ENCODE results near the genes TINAG, KIAA1586 and EYS.

DNA sequence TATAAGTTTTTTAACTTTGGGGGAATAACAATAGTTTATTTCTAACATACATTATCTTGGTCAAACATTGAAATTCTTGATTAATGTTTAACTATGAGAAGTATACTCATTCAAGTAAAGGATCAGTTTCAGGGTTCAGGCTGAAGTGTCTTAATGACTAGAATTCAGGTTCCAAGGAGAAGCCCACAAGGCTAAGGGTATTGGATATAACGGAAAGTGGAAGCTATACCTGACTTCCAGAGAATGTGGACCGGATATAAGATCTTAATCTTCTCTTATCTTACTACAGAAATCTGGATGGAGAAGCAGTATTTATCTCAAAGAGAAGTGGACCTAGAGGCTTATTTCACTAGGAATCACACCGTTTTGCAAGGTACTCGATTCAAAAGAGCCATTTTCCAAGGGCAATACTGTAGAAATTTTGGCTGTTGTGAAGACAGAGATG is at the start of gene TINAG:
TSS of gene TINAG (plus strand) at position 134 of the 445 bp plus-strand sequence.
- PRO-cap: no peak

GRCh38 chr6:56368487-56368929 is 121.1 kb upstream of the COL21A1 start:
- PRO-cap: no peak

DNA sequence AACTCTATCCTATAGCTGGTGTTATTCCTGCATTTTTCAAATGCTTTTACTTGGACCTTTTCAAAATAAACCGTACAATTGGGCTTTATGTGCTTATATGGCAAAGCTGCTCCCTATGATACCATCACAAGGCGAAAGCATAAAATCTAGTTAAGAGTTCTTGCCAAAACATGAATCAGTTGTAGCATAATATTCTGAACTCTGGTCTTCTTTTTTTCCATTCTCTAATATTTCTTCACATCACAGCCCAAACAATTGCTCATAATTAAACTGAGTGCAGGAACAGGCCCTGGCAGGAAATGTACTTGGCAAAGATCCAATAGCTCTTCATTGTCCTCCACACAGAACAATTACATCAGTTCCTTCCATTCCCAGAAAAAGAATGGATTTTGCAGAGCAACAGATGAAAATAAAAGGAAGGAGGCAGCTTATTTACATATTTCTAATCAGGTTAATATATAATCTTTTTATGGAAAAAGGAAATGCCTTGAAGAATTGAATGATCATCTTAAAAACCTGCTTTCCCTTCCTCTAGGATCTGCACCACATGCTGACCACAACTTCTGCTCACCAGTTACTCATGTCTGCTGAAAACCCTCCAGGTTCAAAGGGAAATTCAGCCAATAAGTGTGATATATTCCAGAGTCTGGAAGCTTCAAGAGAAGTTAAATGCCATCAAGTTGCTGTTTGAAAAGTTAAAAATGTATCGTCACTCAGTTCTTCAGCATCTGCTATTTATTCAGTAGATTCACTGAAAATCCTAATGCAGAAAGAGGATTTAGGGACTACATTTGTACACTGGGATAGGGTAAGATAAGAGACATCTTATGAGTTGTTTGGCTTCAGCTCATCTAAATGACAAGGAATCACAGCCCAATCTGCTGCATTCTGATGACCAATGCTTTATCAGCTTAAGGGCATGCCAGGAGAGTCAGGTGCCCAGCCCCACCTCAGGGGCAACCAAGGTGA is 123.4 kb upstream of the COL21A1 start:
- PRO-cap: no peak

- PRO-cap: no peak
Measured at GRCh38 chr6:56456339-56456704, 208.9 kb upstream of the COL21A1 start.

- PRO-cap: no peak
Measured at GRCh38 chr6:56557268-56557657, 309.9 kb upstream of the COL21A1 start.

GRCh38 chr6:56664004-56664451 is 290.6 kb downstream of the DST start:
- PRO-cap: no peak

GRCh38 chr6:56671600-56672646 is 282.7 kb downstream of the DST start:
- PRO-cap: no peak

DNA sequence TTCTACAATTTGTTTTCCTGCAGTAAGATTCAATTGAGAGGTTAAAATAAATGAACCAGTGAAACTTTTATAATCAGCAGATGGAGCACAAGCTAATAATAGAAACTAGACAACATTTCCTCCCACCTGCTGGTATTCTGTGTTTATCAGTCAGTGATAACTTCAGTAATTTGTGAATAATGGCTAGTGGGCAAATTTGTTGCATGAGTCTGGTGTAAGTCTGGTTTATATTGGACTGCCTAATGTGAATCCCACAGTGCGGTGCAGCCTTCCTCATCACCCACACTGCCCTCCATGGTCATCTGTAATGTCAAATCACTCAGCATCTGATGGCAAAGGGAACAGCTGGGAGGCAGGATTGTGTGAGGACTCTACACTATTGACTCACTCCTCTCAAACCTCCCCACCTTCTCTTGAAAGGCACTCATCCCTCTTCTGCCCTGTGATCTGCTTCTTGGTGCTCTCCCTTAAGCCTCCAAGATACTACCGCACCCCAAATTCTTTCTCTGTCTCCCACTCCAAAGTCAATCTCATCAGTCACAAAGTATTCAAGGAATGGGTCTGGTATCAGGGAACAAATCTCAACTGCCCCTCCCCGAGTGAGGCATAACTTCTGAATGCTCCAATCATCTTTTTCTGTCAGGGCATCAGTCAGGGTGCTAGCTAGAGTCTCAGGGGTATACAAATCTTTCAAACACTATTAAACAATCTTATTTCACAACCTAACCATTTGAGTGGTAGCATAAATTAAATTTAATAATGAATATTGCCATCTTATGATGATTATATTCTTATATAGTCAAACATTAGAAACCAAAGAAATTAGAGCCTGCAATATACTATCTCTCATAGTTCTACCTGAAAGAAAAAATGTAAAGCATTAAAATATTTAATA is 145.7 kb downstream of the DST start:
- PRO-cap: no peak

DNA sequence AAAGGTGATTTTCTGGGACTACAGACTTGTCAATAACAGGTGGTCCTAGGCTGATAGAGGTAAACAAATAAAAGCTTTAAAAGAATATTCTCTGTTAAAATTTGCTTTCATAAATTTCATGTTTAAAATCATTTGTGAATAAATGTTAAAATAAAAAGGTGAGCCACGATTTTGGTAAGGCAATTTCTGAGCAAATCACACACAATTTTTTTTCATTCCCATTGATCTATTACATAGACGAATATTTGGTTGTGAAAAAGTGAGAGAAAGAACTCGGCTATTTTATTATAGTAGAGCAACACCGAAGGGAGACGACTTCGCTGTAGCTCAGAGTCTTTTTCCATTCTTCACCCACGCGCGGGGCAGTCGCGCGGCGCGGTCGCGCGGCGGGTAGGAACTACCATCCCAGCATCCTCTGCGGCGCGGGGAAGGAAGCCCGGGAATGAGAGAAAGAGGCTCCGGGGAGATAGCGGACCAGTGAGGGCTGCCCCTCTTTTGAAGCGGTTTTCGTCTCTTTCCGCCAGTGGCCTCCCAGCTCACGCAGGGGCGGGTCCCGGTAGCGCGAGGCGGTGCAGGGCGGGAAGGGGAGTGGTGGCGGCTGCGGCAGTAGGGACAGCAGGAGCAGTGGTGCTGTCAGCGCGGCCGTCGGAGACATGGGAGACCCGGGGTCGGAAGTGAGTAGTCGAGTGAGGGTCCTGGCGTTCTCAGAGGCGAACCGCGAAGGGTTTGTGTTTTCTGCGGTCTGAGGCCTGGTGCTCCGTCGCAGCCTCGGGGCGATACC is at the start of gene KIAA1586:
TSS of gene KIAA1586 (plus strand) at position 591 of the 781 bp plus-strand sequence.
- PRO-cap: bidirectional peak, plus-strand start at position 601 of the sequence, minus-strand start at position 497 of the sequence

DNA sequence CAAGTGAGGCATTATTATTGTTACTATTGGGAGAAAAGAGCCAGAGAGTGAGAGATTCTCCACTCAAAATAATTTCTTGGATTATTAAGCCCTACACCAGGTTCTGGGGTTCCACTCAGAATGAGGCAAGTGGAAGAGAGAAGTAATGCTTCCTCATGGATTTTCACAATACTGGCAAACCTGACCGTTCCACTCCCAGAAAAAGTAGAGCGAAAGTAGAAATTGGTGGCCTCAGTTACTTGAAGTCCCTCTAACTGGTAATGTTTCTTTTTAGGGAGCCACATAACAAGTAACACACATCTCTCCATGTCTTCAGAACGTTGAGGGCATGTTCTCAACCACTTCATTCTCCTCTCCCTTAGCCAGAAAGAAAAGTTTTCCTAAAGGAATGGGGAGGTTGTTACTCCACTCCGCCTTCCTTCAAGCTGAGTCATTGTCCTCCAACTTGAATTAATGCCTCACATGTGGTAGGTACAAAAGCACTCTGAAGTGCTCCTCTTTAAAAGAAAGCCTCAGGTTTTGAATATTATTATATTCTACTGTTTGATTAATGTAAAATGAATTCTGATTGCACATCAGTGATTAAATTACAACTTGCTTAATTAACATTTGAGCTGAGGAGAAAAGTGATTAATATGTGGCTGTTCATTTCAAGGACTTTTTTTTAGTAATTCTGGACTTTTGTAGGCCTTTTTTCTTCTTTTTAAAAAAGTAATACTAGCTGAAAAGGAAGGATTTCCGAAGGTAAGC is 2.0 kb downstream of the BAG2 start:
- PRO-cap: unidirectional peak, minus-strand start at position 371 of the sequence

DNA sequence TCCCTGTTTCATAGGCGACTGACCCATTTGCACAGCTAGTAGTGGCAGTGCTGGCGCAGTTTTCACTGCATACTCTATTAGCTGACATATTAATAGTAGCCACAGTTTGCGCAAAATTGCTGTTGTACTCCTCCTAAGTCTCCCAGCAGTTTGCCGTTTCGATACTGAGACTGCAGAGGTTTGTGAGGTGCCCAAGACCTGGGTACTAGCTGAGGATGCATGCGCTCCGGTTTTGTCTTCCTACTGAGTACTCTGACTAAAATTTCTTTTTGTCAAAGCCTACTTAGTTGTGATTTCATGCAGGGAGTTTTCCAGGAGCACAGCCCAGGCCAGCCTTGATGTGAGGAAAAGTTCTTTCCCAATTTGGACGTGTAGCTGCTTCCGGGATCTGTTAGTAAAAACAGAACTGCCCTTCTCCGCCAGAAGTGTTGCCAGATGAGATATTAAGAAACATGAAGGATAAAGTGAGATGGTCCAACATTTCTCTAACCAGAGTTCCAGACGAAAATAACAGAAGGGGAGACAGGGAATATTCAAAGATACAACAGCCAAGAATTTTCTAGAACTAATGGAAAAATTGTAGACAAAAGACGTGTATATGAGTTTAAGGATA is 5.7 kb downstream of the BAG2 start:
- PRO-cap: no peak

- PRO-cap: no peak
Measured at GRCh38 chr6:57242248-57242902, 20.3 kb upstream of the RAB23 start.

GRCh38 chr6:57800073-57800470 is 482.6 kb downstream of the PRIM2 start:
- PRO-cap: no peak

DNA sequence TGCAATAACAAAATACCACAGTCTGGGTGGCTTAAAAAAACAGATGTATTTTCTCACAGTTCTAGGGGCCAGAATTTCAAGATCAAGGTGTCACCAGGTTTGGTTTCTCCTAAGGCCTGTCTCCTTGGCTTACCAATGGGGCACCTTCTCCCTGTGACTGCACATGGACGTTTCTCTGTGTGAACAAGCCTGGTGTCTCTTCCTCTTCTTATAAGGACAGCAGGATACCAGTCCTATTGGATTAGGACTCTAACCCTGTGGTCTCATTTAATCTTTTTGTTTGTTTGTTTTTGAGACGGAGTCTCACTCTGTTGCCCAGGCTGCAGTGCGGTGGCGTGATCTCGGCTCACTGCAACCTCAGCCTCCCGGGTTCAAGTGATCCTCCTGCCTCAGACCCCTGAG is 104.9 kb upstream of the PTP4A1 start:
- PRO-cap: no peak

GRCh38 chr6:63478274-63478473 is 94.1 kb upstream of the PTP4A1 start:
- PRO-cap: no peak

DNA sequence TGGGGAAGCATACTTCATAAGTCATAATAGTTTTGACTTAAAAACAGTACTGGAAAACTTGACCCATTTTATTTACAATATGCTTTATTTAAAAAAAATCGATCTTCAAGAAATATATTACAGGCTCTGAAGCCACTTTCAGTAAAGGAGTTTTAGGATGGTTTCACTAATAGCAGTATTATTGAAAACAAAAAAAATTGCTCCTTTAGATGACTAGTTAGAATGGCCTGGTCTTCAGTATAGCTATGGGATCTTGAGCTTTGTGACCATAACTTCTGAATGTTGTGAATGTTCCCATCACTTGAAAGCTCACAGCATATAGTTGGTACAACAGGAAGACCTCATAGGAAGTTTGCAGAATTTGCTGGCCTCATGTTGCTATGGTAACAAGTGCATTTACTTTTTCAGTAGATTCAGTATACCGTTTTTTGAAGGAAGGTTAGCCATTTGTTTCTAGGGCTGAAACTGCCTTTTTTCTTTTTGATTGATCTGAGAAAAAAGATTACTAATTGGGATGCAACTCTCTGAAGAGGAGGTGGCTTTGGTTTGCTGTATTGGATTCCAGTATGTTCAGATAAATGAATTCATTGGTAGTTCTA is 8.2 kb downstream of the PHF3 start:
- PRO-cap: no peak

DNA sequence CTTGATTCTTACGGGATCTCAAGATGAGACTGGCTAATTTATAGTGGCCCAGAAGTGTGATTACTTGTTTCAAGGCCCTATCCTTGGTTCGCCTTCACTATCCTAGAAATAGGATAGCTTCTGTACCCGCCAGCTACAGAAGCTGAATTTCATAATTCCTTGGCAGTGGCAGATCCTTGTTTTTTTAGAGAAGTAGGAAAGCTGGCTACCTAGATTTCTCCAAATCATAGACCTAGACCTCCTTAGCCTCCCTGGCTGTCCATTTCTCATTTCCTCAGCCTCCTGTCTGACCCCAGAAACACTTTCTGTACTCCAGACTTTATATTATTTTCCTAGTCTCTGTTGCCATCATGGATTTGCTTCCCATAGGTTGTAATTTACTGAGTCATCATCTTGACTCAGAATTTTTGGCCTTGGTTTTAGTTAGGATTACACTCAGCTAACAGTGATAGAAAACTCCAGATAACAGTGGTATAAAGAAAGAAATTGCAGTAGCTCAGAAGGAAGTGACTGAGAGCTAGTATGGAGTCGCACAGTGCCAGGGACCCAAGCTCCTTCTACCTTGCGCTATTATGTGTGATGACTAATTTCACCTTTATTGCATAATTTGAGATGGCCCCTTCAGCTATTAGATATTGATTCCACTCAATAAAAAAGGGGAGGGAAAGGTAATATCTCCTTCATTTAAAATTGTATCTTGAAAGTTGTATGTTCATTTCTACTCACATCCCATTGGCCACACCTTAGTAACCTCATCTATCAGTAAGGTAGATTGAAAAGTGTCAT is 27.8 kb downstream of the PHF3 start:
- PRO-cap: no peak

DNA sequence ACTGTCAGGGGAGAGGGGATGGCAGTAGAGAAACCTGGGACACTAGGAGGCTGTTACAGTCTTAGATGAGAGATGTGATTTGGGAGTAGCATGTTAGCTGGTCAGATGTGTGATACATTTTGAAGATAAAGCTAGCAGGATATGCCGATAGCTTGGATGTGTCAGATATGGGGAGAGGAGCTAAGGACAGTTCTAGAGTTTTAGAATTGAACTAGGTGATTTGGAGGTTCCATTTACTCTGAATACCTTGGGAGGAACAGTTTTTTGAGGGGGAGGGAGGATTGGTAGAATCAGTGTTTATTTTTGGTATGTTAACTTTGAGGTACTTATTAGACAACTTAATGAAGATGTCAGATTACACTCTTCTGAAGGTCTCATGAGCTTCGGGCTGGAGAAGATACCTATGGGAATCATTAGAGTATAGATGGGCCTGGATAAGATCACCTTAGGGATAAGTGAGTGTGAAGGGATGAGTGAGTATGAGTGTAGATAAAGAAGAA is 41.2 kb downstream of the PHF3 start:
- PRO-cap: no peak

DNA sequence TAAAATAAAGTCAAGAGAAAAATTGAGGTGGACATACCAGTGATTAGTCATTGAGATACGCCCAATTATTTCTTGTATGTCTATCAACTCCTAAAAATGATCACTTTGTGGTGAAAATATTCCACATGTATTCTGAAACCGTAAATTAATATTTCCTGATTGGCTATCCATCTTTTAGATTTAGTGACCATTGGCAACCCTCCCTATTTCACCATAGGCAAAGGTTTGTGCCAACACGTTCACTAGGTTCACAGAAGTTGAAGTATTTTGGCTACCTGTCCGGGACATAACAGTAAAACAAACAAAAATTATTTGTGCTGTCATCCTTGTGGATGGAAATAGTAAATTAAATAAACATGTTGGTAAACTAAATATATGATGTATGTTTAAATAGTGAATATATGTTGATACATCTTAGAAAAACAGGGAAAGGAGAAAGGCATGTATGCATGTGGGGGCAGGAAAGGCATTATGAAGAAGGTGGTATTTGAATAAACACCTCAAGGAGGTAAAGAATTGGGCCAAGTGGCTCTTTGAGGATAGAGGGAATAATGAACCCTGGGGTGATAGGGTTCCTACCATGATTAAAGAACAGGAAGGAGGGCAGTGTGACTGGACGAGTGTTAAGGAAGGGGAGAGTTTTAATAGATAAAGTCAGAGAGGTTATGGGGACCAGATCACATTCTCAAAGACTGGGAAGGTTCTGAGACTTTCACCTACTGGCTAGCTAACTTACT is 97.1 kb downstream of the PHF3 start:
- PRO-cap: no peak

GRCh38 chr6:65707061-65707460 is at the start of gene EYS:
TSS of gene EYS (minus strand) at chr6:65707226.
- PRO-cap: no peak